T-cell (primary cell): Measurements from ENCODE around the genes GCDH, MRI1 and C19orf53.

DNA sequence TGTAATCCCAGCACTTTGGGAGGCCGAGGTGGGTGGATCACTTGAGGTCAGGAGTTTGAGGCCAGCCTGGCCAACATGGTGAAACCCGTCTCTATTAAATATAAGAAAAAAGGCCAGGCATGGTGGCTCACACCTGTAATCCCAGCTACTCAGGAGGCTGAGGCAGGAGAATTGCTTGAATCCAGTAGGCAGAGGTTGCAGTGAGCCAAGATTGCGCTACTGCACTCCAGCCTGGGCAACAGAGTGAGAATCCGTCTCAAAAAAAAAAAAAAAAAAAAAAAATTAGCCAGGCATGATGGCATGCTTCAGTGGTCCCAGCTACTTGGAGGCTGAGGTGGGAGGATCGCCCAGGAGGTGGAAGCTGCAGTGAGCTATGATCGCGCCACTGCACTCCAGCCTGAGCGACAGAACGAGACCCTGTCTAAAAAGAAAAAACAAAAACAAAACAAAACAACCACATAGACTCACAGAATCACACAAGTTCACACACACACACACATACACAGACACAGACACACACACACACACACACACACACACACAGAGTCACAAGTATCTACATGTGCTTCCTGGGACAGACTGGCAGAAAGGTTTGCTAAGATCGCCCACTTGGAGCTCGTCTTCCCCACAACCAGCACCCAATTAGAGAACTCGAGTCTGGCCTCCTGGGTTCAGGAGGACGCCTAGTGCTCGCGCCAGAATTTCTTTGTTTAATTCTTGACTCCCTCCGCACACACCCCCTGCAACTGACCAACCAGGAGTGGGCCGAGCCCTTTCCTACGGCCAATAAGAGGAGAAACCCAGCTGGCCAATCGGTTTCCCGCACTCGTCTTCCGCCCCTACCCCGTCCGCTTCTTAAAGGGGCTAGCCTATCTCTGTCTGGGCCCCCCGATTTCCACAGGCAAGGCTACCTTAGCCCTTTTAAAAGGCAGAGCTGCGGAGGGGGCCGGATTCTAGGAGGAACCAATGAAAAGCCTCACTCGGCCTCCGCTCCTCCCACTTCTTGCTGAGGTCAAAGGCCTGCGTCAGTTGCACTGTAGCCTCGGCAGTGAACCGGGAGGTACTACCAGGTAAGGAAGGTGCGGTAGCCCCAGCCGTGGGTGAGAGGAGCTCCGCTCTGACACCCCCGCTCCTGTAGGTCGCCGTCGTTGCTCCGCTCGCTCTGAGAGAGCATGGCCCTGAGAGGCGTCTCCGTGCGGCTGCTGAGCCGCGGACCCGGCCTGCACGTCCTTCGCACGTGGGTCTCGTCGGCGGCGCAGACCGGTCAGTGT is at the start of gene GCDH:
Gene GCDH (plus strand): TSS at position 1,028 of the 1,271 bp plus-strand sequence.
- PRO-cap, 7 experiments = peak in 7 of 7 experiments; most common plus-strand start position 1,048 of the sequence (in 7); most common minus-strand start position 659 of the sequence (in 4)

DNA sequence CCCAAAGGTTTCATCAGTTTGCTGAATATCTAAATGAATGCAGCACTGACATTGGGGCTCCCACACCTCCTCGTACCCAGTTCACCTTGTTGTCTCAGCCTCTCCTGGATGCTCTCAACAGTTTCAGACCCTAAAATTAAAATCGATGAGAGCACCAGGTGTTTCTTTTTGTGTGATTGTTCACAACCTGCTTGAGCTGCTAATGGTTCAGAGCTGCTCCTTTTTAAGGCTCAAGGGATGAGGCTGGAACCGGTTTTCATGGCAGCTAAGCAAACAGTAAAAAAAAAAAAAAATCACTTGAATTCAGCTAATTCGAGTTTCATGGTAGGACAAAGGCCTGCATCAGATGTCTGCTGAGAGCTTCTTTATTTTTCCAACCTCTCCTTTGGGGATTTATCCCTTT is 6.6 kb downstream of the SYCE2 start:
- PRO-cap, 7 experiments = no peak in any of the 7 experiments

- PRO-cap, 7 experiments = no peak in any of the 7 experiments
These were observed 2.2 kb downstream of the RAD23A start for GRCh38 chr19:12947700-12948441.

GRCh38 chr19:12998181-12998751 is 3.0 kb downstream of the NFIX start:
- PRO-cap, 7 experiments = no peak in any of the 7 experiments

DNA sequence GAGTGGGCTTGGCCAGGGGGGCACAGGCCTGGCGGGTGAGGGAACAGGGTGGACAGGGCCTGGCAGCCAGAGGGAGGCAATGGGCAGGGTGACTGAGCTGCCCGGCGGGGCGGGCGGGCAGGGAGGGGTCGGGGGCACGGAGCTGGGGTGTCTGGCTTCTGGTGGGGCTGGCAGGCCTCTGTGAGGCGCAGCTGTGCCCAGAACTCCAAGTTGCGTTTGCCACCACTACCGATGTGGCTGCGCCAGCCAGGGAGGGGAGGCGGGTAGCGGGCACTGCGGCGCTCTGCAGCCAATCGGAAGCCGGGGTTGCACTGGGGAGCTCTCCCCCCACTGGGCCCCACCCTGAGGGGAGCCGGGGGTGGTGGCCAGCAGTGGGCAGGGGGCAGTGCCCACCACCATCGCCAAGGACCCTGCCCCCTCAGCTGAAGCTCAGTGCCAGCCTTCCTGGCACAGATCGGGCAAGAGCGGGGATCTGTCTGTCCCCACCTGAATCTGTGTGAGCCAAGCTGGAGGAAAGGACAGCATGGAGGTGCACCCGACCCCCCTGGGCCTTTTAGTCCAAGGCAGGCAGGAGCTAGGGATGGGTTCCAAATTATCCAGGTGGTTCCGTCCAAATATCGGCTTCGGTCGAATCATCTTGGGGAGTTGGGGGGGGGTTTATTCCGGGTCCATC is 7.3 kb downstream of the NFIX start:
- PRO-cap, 7 experiments = no peak in any of the 7 experiments

DNA sequence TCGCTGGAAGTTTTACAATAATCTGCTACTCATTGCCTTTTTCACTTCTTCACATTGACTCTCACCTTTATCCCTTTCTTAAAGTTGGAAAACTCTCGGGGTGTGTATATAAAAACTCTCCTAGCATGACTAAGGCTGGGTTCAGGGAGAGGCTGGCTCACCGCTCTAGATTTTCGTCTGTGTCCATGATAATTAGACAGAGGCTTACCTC is 39.3 kb downstream of the NFIX start:
- PRO-cap, 7 experiments = no peak in any of the 7 experiments

- PRO-cap, 7 experiments = no peak in any of the 7 experiments
These were observed 51.0 kb downstream of the LYL1 start for GRCh38 chr19:13051579-13052172.

DNA sequence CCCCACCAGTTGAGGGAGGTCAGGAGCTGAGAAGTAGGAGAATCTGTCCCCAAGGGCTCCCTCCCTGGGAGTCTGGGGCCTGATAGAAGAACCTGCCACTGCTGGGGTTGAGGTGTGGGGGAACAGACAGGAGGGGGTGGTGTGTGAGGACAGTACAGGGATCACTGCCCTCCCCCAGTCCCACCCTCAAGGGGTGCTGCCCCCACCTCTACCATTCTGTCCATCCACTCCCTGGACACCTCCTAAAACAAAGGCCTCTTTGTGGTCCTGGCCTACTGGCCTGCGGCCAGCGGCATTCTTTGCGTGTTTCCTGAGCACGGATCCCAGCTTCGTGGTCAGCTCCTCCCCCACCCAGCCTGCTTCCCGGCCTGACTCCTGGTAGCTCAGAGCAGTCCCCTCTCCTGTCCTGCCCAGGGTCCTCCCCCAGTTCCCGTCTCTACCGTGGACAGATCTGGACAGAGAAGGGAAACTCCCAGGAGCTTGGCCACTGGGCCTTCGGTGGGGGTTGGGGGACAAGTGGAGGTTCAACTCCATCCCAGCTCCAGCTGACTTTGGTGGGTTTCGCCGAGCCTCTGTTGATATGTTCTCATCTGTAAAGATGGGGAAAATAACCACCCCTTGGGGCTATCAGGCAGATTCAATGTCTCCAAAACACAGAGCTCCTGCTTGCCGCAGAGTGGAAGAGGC is 48.8 kb downstream of the LYL1 start:
- PRO-cap, 7 experiments = no peak in any of the 7 experiments

GRCh38 chr19:13081978-13082269 is 20.7 kb downstream of the LYL1 start:
- PRO-cap, 7 experiments = no peak in any of the 7 experiments

GRCh38 chr19:13153155-13153811 is 3.1 kb downstream of the IER2 start:
- PRO-cap, 7 experiments = no peak in any of the 7 experiments

GRCh38 chr19:13764038-13765310 is at the start of gene MRI1:
MRI1 (plus strand) TSS chr19:13764522.
- PRO-cap, 7 experiments = peak in 7 of 7 experiments; most common plus-strand start chr19:13764561 (in 6); most common minus-strand start chr19:13765025 (in 4)

- PRO-cap, 7 experiments = peak in 7 of 7 experiments; most common plus-strand start chr19:13774446 (in 6); most common minus-strand start chr19:13774711 (in 7)
These were observed at the start of gene C19orf53 for GRCh38 chr19:13773778-13774944. C19orf53 (plus strand) TSS chr19:13774456.

- PRO-cap, 7 experiments = no peak in any of the 7 experiments
These were observed 1.3 kb downstream of the ZSWIM4 start for GRCh38 chr19:13796274-13797258.

DNA sequence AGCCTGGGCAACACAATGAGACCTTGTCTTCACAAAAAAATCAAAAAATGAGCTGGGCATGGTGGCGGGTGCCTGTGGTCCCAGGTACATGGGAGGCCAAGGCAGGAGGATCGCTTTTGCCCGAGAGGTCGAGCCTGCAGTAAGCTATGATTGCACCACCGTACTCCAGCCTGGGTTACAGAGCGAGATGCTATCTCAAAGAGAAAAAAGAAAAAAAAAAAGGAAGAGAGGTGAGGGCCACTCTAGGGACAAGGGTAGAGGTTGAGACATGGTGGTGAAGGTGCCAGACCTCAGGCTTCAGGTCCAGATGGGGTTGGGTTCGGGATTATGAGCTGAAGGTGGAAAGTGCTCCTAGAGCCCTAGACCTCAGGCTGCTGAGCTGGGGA is 5.7 kb downstream of the ZSWIM4 start:
- PRO-cap, 7 experiments = no peak in any of the 7 experiments

DNA sequence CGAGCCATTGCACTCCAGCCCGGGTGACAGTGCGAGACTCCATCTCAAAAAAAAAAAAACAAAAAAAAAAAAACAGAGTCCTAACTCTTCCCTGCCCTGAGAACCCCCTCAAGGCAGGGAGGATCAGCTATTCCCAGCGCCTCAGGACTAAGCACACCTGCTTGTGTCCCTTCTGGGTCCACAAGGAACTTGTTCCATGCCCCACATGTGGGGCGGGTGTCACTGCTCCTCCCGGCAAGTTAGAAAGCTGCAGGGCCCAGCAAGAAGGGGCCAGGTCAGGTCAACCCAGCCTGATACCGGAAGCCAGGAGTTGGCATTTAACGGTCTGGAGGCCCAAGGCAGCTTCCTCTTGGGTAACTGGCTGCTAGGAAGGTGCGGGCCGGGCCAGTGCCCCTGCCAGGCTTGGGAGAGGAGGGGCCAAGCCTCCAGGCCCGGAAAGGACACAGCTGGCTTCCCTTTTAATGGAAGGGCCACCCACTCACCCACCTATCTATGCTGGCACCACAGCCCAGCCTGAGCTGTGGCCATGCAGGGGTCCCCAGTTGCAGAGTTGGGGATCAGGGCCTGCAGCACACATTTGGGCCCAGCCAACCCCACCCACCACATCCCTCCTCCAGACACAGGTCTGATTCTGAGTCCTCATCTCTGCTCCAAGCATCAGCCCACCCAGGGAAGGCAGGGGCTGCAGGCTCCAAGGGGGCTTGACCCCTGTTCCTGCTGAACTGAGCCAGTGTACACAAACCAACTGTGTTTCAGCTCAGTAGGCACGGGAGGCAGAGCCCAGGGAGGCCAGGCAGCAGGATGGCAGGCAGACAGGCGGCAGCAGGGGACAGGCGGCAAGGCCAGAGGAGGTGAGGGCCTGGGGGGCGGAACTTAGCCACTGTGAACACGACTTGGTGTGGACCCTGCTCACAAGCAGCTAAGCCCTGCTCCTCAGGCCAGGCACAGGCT is 40.6 kb downstream of the ZSWIM4 start:
- PRO-cap, 7 experiments = peak in 1 of 7 experiments; most common plus-strand start position 760 of the sequence (in 1); most common minus-strand start position 491 of the sequence (in 1)

DNA sequence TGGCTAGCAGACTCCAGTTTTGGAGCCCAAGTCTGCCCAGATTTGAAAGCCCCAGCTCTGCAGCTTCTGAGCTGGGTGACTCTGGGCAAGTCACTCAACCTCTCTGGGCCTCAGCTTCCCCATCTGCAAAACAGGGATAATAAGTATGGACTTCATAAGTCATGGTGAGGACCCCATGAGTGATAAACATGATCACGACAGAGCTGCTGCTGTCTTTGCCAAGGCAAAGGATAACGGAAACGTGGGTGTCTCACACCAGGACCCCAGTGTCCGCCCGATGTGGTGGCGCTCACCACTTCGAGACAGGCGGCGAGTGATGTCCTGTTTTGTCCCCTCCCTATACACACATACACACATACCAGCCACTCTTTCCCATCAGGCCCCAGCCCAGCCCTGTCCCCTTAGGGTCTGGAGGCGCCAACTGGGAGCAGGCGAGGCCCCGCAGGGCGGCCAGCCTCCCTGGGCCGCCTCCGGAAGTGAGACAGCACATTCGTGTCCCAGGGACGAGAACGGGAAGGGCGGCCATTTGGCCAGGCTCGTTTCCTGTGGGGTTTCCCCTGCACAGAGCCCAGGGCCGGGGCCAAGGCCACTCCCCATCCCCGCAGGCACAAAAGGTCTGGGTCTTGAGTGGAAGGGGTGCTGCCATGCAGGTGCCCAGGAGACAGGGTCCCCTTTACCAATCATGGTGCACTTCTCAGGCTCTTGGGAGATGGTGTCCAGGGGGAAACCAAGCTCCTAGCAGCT is 38.1 kb upstream of the NANOS3 start:
- PRO-cap, 7 experiments = peak in 7 of 7 experiments; most common plus-strand start position 610 of the sequence (in 4); most common minus-strand start position 423 of the sequence (in 2)

- PRO-cap, 7 experiments = peak in 5 of 7 experiments; most common plus-strand start chr19:13841860 (in 1); most common minus-strand start chr19:13842102 (in 3)
These were observed 35.2 kb upstream of the NANOS3 start for GRCh38 chr19:13841512-13842432.

DNA sequence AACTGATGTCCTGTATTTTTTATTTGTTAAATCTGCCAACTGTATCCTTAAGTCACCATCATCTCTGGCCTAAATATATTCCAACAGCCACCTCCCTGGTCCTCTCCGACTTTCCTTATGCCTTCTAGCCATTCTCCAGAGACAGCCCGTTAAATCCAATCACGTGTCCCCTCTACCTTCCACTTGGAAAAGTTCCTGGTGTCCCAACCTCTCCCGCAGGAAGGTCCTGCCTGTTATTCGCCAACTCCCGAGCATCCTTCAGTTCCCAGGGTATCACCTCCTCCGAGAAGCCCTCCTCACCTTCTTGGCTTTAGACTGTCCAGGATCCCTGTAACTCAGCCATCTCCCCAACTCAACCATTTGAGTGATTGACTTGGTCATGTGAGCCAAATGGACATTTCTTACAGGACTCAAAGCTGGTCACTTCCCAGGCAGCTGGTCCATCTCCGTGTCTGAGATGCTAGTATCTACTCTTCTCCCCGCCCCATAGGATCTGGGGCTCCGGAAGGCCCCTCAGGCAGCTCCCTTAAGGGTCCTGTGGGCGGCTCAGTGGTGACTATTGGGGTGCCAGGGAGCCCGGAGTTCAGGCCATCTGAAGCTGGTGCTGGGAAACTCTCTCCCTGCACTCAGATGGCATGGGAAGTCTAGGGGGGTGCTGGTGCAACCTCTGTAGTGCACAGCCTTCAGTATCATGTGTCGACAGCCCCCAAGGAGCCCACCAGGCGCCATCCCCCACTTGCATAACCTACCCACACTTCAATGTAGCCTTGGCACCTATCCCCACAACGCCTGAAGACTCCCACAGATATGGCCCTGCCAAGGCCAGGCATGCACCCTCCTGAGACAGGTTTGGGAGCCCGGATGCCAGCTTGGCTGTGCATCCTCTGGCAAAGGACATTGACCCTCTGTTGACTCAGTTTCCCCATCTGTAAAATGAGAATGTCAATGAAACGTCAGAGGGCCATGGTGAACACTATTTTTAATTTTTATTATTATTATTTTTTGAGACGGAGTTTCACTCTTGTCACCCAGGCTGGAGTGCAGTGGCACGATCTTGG is 27.8 kb upstream of the NANOS3 start:
- PRO-cap, 7 experiments = no peak in any of the 7 experiments

DNA sequence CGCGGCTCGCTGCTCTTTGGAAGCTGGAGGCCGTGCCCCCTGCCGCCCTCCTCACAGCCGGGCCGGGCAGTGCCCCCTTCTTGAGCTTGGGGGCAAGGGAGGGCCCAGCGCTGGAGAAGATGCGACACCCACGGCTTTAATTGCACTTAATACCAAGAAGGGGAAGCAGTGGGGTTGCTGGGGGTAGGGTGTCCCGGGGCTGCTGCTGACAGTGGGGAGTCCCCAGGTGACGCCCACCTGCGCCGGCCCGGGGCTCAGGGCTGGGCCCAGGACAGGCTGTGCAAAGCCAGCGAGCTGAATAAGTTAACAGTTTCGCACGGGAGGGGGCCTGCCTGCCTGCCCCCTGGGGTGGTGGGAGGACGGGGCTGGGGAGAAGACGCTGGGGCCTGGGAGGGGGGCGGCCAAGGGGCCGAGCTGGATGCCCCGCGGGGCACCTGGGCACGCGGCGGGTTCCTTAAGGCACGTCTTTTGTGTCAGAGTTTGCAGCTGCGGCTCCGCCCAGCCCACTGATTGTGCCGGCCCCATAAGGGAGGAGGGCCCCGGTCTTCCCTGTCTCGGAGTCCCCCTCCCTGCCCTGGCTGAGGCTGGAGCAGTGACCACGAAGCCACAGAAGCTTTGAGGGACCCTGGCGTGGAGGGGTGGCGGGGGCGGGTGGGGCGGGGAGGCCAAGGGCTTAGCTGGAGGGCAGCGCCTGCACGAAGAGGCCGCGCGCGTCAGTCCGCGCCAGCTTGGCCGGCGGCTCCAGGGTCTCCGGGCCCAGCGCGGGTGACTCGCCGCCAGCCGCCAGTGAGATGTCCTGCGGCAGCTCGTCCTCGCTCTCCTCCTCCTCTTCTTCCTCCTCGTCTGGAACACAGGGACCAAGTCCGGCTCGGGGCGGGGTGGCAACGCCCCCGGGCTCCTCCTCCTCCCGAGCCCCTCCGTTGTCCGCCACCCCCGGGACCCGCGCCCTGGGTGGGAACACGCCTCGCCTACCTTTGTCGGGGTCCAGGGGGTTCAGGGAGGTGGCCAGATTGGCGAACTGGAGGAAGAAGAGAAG is 10.0 kb downstream of the DCAF15 start:
- PRO-cap, 7 experiments = no peak in any of the 7 experiments

DNA sequence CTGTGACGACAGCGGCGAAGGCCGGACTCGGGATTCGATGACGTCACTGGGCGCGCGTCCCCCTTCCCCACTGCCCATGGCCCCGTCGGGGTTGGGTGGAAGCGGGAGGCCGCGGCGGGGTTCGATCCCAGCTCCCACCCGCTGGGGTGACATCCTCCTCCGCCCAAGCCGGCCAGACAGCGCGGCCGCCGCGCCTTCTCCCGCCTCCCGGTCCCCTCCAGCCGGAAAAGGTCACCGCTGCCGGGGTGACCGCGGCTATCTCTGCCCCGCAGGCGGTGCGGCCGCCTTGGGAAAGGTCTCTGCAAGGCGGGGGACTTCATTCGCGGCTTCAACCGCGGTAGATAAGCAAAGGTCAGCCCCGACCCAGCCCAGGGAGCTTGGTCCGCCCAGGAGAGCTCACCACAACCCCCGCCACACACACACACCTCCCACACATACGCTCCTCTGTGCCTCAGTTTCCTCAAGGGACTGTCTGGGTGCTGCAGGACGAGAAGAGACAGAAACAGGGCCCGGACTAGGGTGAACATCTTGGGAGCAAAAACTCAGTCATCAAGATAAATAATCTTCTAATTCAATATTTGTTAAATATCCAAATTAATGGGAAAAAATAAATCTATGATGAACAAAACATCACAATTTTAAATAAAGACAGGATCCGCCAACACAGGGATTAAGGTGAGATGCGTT is 892 bp upstream of the RFX1 start:
- PRO-cap, 7 experiments = peak in 5 of 7 experiments; most common plus-strand start position 70 of the sequence (in 2); most common minus-strand start position 178 of the sequence (in 5)